ENCODE results near the gene CHDH.

GRCh38 chr3:53164743-53165501, 3.9 kb downstream of the PRKCD start:
- PRO-cap: no peak

GRCh38 chr3:53193337-53193944, 32.4 kb downstream of the PRKCD start:
- PRO-cap: no peak

DNA sequence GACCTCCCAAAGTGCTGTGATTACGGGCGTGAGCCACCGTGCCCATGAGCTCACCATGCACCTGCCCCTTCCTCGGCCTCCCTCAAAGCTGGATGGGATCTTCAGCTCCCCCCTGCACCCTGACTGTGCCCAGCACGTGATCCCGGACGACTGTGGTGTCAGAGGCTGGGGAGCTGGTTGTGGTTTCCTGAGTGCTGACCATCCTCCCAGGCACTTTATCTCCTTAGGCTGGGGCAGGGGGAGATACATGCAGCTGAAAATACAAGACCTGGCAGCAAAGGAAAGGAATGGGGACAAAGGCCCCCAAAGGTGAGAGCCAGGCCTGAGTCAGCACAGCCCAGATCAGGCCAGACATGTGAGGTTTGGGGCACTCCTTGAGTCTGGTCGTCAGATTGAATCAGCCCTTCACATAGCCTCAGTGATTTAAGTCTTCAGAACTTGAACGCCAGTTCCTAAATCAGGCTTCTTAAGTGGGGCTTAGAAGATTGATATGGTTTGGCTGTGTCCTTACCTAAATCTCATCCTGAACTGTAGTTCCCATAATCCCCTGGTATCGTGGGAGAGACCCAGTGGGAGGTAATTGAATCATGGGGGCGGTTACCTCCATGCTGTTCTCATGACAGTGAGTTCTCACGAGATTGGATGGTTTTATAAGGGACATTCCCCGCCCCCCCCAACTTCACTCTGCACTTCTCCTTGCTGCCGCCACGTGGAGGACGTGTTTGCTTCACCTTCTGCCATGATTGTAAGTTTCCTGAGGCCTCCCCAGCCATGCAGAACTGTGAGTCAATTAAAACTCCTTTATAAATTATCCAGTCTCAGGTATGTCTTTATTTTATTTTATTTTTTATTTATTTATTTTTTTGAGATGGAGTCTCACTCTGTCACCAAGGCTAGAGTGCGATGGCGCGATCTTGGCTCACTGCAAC, 35.9 kb downstream of the PRKCD start:
- PRO-cap: no peak

GRCh38 chr3:53227855-53228539, 27.8 kb downstream of the TKT start:
- PRO-cap: no peak

- PRO-cap: no peak
Measured at GRCh38 chr3:53234964-53235427, 20.8 kb downstream of the TKT start.

- PRO-cap: no peak
Measured at GRCh38 chr3:53235880-53236619, 19.8 kb downstream of the TKT start.

DNA sequence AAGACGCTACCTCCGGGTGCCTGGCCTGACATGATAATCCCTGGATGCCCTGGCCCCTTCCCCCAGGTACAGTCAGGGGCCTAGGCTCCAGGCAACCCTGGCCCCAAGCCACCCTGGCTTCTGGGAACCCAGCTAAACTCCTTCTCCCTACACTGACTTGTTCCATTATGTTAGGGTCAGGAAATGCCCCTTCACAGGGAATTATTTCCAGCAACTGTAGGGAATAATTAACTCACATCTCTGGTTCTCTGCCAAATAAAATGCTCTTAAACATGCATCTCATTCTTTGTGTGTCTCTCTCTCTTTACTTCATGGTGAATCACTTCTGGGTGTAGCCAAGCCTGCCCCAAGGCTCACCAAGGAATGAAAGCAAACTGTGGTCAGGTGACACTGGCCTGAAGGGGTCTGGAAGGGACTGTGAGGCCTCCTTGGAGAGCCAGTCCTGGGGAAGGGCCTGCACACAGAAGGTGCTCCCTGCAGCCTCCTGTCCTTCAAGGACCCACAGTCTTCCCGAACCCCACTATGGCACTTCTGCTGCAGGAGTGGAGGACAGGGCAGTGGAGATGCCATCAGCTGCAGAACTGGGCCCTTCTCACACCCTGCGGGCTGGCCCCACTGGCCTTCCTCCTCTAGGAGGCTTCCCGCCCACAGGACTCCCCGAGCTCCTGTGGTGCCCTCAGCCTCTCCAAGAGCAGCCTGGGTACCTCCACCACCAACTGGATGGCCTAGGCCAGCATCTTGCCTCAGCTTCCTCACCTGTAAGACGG, 17.6 kb downstream of the TKT start:
- PRO-cap: bidirectional peak, plus-strand start at position 445 of the sequence, minus-strand start at position 163 of the sequence

- PRO-cap: no peak
Measured at GRCh38 chr3:53241996-53242538, 13.8 kb downstream of the TKT start.

- PRO-cap: no peak
Measured at GRCh38 chr3:53275097-53275701, 19.4 kb upstream of the TKT start.

- PRO-cap: no peak
Measured at GRCh38 chr3:53478843-53479239, 15.6 kb upstream of the CACNA1D start.

DNA sequence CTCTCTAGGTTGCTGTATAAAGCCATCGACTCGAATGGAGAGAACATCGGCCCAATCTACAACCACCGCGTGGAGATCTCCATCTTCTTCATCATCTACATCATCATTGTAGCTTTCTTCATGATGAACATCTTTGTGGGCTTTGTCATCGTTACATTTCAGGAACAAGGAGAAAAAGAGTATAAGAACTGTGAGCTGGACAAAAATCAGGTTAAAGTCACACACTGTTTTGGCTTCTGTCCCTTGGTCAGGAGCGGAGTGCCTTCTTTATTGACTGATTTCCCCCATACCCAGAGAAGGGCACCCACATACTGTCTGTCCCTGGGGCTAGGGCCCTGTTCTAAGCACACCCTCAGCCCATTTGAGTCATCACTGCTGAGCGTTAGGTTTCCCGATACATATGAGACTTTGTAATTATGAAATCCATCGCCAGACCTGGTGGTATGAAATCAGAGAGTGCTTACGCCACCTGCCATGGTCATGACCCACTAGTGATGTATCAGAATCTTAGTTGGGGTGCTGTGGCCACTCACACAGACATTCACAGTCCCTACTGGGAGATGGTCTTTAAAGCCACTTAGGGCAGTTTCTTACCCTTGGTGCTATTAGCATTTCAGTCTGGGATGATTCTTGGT, 96.8 kb downstream of the CHDH start:
- PRO-cap: no peak

DNA sequence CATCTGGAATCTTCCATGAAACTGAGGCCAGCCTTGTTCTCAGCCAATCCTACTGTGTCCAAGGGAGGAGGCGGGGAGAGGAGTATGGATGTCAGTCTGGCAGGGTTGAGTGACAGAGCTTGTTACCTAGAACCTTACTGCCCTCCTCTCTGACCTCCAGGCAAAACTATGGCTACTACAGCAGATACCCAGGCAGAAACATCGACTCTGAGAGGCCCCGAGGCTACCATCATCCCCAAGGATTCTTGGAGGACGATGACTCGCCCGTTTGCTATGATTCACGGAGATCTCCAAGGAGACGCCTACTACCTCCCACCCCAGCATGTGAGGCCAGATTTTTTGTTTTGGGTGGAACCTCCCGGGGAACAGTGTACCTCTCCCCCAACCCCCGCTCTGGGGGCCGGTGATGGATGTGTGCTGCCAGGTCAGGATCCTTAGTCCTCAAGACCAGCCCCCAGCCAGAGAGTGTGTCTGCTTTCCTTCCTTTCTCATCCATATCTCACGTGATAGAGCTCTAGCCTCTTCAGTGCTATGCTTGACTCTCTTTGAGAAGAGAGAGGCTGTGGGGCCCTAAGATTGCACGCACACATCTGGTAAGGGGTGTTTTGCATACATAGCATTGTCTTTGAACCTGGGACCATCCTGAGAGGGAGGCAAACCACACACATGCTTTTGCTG, 41.3 kb downstream of the CHDH start:
- PRO-cap: no peak

DNA sequence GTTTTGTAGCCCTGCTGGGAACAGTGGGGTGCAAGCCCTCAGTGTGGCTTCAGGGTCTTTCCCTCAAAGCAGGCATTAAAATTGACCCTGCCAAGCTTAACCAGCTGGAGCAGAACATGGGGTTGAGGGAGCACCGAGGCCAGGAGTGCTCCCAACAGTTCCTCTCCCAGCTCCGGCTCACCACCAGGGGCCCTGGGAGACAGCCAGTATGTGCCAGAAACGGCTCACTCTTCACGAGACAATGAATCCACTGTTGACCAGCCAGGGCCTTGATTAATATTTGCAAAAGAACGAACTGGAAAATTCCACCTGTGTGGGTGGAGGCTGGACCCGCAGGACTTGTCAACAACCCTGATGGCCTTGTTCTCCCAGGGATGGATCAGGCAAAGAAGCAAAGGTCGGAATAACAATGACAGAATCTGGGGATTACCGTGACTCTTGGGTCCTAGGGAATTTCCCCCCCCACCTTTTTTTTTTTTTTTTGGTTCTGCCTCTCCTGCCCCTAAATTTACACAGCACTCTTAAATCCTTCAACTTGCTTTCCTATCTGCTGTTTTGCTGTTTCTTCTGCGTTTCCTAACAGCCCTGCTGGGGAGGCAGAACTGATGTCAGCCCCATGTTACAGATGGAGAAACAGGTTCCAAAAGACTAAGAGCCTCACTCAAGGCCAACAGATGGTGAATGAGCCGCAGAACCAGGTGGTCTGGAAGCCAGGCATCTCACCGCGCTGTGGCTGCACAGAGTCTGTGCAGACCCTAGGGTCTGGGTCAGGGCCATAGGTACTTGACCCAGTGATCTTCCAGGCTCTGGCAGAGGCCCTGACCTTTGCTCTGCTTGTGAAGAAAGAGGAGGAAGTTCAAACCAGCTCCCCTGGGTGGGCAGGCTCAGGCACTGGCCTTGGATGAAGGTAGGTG, 3.2 kb downstream of the CHDH start:
- PRO-cap: no peak

GRCh38 chr3:53845858-53846663, at the start of gene CHDH:
CHDH (minus strand) TSS chr3:53846419.
- PRO-cap: bidirectional peak, plus-strand start at chr3:53846113, minus-strand start at chr3:53845952; bidirectional peak, plus-strand start at chr3:53846556, minus-strand start at chr3:53846413

GRCh38 chr3:54202971-54203350, 80.6 kb downstream of the CACNA2D3 start:
- PRO-cap: no peak

- PRO-cap: no peak
Measured at GRCh38 chr3:54747931-54748430, 179.9 kb downstream of the LRTM1 start.

GRCh38 chr3:54966882-54967262, 39.0 kb upstream of the LRTM1 start:
- PRO-cap: no peak

DNA sequence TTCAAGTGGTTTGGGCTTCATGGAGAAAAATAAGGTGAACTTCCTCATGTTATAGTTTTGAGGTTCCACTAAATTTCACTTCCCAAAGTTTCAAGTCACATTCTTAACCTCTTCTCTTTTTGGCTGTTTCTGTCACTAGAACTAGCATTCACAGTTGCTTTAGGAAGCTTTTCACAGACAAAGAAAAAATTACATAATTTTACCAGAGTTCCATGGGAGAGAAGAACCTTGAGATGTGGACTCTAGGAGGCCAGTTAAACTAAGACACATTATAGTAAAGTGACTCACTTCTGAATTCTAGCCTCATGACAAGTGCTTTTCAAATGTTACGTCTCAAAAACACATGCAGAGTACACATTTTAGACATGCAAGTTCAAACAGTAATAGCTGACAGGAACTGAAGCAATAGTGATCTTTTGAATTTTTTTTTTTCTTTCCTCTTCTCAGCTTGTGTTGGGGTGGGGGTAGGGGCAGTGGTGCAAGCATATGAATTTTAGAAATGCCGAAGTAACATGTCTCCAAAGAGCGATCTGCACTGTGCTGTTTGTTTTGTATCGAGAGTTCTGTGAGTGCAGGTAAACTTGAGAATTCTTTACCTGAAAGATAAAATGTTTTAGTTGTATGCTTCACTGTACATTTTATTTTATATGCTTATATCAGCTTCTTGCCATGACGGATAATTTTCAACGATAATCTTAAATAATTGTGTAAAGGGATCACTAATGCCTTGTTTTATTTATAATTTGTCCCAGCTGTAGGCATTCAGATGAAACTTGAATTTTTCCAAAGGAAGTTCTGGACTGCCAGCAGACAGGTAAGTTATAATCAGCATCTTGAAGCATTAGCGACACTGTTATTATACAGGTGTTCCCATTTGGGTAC, 40.1 kb upstream of the LRTM1 start:
- PRO-cap: no peak

DNA sequence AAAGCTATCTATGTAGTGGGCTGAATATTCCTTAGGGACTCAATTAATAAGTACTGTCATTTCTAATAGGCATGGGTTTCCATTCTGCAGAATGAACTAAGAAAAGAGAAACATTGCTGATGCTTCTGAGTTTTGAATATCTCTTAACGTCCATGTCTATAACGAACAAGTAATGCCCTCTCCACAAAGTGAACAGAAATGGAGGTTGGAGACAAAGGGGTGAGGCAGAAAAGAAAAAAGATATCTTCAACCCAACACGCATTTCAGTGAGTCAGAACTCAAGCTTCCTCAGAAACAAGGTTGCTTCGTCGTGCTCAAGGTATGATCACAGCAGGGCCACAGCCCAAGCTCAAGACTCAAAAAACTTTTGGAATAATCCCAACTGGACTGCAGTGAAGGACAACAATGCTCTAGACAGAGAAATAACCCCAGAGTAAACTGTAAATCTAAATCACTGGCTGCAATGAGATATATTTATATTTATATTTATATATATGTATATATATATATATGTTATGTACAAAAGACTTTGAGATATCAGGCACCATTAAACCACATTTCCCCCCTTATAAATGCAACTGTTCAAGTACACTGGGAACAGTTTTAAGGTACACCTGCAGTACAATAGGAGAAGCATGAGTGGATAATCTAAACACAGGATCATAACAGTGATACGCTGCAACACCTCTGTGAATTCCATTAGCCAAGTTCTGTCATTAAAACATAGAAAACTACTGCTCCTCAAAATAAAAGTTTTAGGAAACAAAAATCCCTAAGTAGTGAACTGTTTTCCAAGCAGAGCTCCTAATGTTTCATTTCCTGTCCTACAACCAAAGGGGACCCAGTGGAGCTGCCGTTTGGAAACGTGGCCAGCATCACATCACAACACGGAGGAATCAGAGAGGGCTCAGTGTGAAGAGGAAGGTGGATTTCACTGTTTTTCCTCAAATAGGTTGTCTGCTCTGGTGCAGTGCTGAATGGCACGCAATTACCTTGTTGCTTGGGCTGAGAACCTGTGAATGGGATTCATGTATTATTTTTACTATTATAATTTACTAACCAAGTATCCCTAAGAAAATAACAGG, 18.6 kb downstream of the WNT5A start:
- PRO-cap: no peak

DNA sequence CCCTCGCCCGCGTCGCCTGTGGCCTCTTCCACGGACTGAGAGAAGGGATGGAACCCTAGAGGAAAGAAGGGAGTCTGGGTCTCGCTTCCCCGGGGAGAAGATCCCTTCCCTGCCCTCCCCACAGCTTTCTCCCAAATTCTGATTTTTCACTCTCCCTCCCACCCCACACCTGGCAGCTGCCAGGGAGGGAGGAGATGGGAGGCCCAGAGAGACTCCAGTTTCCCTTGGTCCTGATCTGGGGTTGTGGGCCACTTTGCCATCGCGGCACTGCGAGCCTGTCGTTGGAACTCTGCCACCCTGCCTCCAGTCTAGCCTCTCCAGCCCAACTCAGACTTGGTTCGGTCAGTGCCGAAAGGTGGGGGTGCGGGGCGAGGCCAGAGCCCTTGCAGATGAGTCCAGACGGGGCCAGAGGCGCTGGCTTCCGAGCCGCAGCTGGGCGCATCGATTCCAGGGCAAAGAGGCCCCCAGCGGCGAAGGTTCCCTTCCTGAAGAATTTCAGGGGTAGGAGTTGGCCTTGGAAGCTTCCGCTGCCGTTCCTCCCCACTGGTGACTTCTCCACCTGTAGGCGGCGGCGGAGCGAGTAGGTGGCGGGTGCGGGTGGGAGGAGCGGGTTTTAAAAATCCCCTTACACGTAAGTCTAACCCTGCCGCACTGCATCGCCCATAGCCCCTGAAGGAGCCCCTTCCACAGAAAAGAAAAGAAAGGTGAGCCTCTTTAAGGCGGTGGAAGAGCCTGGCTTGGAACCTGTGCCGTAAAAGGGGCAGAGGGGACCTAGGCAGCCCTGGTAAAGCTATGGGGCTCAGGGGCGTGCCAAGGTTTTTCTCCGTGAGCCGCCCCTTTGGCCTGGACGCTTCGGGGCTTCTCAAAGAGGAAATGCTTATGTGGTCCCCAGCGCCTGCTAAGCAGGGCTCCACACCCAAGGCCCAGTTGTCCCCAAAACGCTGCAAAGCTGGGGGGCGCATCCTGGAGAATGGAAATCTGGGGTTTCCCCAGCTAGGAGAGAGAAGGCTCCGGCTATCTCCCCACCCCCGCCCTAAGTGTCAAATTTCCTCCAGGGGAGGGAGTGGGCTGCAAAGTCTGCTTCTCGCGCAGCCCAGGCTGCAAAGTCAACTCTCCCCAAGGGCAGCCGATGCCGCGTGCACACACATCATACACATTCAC, 5.0 kb downstream of the WNT5A start:
- PRO-cap: no peak

Data from ReNcell CX (cell line).